Endodermal cell (in vitro differentiated cells): ENCODE measurements around a stretch of chr1.

DNA sequence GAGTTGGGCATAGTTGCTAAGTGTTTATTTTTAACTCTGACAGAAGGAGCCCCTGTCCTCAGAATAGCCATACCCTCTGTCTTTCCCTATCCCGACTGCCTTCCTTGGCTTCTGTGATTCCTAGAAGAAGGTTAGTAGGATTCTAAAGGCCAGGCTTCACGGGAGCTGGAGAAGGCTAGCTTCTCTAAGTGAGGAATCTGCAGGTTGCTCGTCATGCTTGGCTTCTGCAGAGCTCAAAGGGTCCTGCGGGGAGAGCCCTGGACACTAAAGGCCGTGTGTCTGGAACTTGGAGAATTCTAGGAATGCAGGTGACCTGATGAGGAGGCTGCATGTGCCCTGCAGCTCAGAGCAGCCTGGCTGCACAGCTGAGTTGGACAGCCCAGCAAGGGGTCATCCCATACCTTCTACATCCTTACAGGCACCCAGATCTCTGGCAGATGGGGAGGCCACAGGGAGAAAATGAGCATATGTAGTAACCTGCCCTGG lies 9.8 kb downstream of the MAPKAPK2 start:
- PRO-cap, result bidirectional peak, plus-strand start at position 346 of the sequence, minus-strand start at position 235 of the sequence

DNA sequence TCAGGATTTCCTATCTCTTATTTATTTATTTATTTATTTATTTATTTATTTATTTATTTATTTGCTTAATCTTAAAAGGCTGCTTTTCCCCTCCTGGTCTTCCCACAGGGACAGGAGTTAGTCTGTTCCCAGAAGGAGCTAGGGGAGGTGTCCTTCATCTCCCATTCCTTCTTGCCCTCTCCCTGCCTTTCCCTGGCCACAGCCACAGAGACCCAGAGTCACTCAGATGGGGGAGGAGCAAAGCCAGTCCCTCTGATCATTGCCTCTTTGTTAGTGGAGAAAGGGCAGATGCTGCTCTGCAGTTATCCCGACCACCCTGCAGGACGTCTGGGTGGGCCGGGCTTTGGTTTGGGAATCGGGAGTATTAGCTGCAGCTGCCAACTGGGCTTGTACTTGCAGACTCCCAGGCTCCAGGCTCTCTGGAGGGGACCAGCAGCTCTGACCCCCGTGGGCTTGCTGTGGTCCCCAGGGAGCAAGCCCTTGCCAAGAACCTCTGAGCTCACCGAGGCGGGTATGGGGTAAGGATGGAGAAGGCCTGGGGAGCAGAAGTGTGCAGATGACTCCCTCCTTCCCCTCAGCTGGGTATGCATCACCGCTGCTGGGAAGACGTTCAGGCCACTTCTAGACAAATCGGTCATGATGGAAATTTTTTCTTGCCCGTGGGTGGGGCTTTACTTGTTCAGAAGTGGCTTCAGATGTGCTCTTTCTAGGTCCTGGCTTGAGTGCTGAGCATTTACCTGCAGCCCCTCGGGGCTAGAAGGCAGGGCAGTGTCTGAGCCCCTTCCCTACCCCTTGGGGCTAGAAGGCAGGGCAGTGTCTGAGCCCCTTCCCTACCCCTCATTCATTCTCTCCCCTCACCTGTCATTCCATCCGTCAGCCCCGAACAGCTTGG lies 21.6 kb downstream of the MAPKAPK2 start:
- PRO-cap, result no peak

DNA sequence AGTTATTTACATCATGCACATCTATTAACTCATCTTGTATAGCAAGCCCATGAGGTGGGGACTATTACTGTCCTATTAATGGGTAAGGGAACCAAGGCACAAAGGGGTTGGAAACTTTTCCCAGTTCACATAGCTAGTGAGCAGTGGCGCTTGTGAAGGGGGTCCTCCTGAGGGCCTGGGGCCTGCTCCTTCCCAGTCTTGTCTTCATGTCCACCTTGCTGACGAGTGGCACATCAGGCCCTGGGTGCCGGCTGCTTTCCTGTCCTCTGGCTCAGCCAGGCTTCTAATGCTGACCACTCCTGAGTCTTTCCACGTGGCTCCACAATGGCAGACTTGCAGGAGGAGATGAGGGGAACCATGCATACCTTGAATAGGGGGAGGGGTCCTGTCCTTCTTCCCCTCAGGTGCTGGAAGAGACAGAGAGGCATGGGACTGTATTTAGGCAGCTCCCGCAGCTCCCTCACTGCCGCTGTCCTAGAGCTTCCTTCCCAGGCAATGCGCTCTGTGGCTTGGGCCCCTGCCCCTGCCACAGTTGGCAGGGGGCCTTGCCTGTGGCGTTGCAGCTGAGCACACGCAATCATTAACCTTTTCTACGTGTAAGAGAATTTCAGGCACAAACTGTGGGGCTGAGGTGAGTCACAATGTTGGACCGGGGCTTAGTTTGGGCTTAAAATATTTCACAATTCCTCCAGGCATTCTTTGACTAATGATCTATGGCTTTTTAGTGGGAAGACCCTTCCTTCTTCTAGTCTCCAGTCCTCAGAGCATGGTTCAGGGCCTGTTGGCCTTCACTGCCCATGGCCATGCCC lies 38.9 kb downstream of the MAPKAPK2 start:
- PRO-cap, result no peak

DNA sequence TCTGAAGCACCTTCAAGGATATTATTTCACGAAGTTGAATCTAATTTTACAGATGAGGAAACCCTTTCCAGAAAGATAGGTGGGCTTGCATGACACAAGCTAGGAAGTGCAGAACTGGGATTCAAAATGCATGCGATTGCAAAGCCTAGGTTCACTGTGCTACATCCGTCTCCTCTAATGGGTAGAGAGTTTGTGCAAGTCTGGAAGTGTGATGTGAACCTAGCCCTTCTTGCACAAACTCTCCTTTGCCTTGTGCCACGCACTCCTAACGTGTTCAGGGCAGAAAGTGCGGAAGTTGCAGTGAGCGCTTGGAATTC lies 40.2 kb downstream of the MAPKAPK2 start:
- PRO-cap, result no peak

DNA sequence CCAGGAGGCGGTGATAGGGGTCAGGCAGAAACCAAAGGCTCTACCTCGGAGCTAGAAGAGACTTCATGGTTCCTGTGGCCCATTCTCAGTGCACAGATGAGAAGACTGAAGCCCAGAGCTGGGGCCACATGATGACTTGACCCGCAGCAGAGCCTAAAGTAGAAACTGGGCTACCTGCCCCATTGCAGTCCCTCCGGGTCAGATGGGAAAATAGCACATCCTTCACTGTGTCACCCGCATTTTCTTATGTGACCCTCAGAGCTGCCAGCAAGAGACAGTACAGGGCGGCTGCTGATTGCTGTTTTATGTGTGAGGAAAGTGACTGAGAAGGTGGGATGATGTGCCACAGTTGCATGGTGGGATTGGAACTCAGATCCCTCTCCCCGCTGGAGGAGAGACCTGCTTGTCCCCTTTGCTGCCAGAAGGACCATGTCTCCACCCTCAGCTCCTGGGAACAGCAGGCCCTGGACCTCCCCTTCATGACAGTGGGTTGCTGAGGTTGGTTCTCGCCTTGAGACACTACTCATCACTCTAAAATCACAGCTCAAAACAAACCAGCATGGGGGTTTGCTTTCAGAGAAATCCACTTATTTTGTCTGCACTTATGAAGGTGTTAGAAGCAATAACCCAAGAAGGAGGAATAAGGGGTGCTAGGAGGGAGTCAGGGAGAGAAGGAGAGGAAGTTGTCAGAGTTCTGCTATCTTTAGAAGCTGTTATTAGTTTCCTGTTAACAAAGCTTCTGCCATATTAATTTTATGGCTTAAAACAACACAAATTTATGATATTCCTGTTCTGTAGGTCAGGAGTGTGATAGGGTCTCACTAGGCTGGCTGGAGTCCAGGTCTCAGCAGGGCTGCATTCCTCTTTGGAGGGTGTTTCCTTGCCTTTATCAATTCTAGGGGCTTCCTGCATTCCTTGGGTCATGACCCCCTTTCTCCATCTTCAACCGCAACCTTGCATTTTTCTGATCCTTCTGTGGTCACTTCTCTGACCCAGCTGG lies 35.6 kb upstream of the IL19 start:
- PRO-cap, result no peak

DNA sequence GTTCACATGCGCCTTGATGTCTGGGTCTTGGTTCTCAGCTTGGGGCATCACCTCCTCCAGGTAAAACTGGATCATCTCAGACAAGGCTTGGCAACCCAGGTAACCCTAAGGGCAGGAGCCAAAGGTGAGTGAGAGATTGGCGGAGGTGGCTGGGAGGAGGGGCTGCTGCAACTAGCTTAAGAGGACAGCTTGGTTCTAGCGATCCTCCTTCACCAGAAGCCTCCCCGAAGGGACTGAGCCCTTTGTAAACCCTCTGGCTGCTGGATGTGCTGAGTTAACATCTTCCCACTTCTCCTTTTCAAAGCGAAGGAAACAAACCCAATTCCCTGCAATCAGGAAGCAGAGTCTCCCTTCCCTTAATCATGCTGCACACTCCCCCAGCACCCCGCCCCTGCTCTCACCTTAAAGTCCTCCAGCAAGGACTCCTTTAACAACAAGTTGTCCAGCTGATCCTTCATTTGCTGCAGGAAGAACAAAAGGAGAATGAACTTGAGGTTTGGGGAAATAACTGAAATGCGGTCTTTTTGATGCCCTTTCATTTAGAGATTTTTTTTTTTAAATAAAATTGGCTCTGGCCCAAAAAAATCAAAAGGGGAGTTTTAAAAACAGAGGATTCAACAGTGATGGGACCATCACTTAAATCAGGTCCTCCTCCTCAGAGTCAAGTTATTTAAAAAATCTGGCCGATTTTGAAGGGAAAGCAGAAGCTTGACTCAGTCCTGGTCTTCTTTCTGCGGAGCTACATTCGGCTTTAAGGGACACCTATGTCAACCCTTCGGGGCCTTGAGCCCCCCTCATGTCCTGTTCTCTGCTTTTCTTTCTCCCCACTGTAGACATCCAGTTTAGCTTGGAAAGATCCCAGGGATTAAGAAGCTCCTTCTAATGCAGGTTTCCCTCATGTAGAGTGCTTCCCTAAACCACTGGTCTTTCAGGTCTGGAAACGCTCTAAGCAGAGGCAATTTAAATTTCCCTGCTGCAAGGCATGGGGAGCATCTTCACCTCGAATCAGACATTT lies 689 bp downstream of the IL19 start:
- PRO-cap, result no peak

DNA sequence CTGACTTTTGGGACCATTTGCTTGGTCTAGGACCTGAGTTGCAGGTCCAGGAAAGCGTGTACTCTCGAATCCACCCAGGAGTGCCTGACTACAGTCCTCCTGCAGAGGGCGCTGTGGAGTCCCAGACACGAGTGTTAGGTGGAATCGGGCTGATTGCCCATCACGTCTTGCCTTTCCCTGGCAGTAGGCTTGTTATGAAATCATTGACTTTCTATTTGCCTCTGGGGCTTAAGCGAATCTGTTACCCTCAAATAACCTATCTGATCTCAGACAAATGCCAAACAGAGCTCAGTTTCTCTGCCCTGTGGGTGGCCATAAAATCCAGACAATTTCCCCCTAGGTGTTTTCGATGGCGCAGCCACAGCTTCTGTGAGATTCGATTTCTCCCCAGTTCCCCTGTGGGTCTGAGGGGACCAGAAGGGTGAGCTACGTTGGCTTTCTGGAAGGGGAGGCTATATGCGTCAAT lies 384 bp upstream of the IL20 start:
- PRO-cap, result no peak

GRCh38 chr1:206922942-206923467 lies 1.3 kb upstream of the FCMR start:
- PRO-cap, result no peak

DNA sequence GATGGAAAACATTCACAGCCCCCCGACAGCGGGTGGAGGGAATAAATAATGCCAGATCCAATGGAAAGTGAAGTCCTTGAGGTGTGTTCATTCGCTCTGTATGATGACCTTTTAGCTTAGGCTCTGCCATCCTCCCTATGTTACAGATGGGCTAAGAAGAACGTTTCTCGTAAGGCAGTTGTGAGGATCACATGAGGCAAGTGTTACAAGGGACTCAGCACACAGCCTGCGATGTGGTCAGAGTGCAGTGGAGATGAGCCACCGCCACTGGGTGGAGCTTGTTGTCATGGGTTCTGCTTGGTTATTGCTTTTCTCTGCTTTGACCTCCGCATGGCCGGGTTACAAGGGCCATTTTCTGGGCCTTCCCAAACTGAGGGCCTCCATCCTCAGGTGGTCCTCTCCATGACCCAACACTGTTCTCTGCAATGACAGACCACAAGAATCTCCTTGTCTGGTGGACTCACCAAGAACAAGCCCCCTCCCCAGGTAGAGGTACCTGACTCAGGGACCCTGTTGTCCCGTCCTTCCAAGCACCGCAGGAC lies 3.6 kb upstream of the FCMR start:
- PRO-cap, result no peak

DNA sequence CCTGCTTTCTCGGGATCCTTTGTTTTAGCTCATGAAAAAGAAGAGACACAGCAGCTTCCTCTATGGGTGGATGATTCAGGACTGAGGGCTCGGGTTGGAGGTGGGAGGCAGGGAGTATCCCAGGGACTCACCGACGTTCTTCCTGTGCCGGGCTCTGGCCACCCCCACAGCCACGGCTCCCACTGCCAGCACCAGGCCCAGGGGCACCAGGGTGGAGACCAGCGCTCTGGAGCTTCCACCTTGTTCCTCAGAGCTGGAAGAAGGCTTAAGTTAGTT lies 10.5 kb upstream of the FCMR start:
- PRO-cap, result no peak

GRCh38 chr1:206955659-206956233 lies 9.5 kb upstream of the PIGR start:
- PRO-cap, result no peak

DNA sequence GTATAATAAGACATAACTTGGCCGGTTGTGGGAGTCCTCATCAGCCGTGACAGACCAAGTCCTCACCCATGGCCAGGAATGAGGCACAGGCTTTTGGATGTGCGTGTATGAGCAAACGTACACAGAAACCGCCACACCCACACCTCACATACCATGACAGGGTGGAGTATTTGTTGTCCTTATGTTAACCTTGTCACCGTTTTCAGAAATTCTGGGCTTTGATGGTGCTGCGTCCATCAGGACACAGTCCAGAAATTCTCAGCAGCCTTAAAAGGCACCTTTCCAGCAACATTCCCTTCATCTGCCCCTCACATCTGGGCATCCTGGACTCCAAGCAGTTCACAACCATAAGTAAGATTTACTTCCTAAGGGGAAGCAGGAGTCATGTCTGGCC lies 12.4 kb downstream of the C1orf116 start:
- PRO-cap, result no peak

GRCh38 chr1:207021542-207022672 lies 10.6 kb downstream of the C1orf116 start:
- PRO-cap, result no peak

DNA sequence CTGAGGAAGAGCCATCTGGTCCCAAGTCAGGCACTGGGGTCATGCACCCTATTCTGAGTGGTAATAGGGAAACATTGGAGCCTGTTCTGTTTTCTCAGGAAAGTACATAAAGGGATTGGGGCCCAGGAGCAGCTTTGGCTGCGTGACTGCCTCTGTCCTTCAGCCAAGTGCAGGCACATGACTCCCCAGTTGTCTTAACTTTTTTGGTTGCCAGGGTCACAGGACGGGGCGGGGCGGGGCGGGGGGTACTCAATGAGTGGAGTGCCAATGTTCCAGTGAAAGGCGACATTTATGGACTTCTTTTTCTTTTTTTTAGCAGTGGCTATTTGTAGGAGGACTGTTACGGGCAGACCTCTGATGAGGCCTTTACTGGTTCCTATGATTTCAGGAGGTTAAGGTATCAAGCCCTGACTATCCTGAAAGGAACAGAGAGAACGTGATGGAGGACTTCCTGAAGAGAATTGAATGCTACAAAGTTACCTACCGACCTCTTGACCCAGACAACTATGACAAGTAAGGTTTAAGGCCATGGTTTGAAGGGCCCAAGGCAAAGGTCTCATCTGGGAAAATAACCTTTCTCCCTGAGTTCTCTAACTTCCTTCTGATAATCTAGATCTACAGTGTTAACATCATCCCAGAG lies 11.7 kb downstream of the PFKFB2 start:
- PRO-cap, result no peak

DNA sequence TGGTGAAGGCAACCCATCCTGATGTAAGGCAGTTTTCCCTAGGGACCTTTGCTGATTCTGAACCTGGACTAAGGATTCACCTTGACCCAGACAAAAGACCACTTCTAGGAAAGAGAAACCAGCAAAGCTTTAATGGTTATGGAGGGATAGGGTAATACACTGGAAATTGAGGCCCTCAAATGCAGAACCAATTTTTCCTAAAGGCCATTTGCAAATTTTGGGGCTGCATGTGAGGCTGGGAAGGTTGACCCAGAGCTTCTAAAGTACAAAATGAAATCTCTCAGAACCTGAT lies 11.3 kb downstream of the CD55 start:
- PRO-cap, result no peak

GRCh38 chr1:207345879-207346649 lies 24.6 kb downstream of the CD55 start:
- PRO-cap, result no peak

DNA sequence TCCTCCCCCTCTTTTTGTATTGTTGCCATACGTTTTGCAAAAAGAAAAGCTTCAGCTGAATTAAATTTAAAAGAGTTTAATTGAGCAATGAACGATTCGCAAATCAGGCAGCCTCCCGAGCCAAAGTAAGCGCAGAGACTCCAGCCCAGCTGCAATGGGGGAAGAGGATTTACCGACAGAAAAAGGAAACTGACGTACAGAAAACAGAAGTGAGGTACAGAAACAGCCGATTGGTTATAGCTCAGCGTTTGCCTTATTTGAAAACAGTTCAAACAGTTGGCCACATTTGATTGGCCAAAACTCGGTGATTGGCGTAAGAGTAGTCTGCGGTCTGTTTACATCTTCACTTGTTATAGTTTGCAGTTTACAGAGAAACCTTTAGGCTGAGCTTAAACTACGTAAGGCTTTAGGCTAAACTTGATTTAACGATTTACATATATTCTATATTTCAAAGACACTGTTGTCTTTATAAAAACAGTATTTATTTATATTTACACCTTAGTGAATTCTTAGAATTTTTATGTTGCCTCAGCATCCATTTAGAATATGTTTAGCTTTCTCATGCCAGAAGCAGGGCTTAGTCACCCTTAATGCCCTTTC lies 23.7 kb downstream of the CR1 start:
- PRO-cap, result no peak

- PRO-cap, result no peak
Measured at GRCh38 chr1:207737502-207737790, 14.4 kb upstream of the CD46 start.

GRCh38 chr1:207801387-207802643 lies 50.0 kb downstream of the CD46 start:
- PRO-cap, result no peak

DNA sequence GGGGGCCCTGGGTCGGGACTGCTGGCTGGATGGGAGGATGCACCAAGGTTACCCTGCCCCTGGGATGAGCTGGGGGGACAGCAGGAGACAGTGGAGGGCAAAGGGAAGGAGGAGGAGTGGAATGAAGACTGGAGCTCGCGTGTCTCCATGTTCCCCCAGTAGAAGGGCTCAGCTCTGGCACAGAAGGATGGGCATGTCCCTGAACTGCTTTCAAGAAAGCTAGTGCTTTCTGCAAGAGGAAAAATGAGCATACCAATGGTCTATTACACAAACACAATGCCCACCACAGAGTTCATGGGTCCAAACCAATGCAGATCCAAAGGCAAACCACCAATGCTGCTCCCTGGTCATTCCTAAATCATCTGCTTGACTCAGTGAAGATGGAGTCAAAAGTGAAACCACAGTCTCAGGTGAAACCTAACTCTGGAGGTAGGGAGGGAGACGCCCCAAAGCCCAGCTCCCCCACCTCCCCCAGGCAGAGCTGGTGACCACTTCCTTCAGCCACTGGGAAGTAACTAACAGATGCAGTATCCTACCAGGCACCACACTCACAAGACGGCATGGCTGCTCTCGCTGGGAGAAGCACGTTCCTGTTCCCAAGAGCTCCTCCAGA lies 55.0 kb downstream of the CD46 start:
- PRO-cap, result no peak